Ascending aorta (tissue), 1 donor: ENCODE data around the gene IL23R.

GRCh38 chr1:66445334-66446118 lies 88.4 kb upstream of the SGIP1 start:
- PRO-cap, result no peak

GRCh38 chr1:66564129-66564431 lies 30.1 kb downstream of the SGIP1 start:
- PRO-cap, result no peak

DNA sequence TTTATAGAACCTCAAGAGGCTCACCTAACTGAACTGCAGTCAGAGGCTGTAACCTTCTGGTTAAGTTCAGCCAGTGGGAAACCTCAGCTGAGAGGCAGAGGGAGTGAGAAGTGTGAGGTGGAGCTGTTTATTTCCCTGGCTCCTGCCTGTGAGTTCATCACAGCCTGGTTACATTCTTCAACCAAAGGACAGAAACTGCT lies 22.1 kb downstream of the DYNLT5 start:
- PRO-cap, result no peak

GRCh38 chr1:66840993-66841333 lies 39.9 kb upstream of the INSL5 start:
- PRO-cap, result no peak

DNA sequence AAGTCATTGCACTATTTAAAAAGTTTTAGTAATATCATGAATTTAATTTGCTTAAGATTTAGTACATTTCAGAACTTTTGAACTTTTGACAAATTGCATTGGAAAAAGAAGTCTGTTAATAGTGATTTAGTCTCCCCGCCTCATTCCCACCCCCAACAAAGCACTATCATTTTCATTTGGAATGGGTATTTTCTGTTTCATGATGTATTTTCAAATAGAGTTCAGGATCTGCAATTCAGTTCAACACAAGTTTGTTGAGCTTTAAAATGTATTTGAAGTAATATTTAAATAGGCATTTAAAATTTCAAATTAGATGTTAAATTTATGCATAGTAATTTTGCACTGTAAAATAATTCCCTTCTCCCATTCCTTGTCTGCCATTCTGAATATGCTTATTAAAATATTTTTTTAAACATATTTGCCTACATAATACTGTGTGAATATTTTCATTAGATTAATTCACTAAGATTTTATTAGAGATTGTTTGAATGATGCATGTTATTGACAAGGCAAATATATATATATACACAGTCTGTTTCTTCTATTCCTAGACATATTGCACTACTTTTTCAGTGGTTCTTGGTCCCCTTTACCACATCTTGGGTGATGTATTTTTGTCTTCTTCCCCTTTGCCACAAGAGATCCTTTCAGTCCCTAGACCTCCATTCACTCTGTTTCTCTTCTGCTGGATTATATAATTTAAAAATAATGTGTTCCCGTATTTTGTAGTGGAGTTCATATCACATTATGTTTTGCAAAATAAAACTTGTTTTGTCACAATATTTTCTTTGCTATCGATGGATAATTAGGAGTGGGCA lies 62.7 kb downstream of the MIER1 start:
- PRO-cap, result no peak

- PRO-cap, result no peak
These were observed at the start of gene IL23R for GRCh38 chr1:67166070-67166717. Gene IL23R (plus strand): TSS chr1:67166454.

GRCh38 chr1:67207219-67207717 lies 41.0 kb downstream of the IL23R start:
- PRO-cap, result no peak

DNA sequence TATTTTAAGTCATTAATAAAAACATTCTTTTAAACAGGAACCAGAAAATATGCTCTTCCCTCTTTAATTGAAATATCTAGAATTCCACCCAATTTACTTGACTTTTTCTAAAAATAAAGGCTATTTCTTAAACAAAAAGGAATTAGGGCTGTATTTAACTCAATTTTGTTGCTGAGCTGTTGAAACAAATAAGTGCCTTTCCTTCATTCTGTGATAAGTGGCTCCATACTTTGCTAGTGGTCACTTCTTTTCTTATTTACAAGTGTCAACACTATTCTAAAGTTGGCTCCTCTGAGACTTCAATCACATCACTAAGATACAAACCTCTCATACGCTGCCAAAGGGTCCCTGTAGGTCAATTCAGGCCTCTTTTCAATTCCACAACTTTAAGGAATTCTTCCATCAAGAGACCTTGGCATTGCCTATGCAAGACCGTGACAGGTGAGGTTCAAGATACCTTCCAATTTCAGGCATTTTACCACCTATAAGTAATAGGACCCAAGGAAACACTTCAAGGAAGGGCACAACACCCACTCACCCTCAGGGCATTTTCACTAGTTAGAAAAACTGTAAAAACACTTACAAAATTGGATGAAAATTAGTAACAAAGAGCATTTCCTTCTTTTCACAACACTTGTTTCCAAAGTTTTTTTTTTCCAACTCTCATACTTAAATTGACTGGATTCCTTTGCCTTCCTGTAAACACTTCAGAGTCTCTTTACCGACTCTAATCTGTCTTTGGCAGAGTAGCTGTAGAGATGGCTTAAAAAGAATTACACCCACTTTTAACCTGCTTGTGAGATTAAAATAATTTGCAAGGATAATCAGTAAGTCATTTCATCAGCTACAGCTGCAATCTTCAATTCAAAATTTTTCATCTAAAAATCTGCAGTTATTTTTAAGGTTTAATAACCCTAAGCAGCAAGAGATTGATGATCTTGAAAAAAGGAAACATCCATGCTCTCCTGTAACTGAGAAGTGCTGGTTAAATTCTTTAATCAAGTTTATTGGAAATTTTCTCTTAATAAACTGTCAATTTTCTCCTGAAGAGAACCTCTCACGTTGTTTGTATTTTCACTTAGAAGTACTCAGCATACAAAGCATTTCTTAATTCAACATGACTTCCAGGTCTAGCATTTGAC lies 24.5 kb downstream of the SERBP1 start:
- PRO-cap, result no peak

DNA sequence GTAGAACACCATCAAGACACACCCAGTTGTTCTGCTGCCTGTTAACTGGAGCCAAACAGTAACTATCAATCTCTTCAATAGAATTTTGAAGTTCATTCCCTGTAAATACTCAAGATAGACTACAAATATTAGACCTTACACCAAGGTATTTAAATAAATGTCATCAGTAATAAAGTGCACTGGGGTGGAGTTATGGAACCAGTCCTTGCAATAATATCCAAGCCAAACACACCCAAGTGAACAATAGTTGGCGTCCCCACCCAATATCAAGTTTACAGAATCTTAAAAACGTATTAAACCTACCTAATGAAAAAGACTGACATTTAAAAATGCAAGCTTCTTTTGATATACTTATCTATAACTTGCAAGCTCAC lies 2.8 kb downstream of the SERBP1 start:
- PRO-cap, result no peak

DNA sequence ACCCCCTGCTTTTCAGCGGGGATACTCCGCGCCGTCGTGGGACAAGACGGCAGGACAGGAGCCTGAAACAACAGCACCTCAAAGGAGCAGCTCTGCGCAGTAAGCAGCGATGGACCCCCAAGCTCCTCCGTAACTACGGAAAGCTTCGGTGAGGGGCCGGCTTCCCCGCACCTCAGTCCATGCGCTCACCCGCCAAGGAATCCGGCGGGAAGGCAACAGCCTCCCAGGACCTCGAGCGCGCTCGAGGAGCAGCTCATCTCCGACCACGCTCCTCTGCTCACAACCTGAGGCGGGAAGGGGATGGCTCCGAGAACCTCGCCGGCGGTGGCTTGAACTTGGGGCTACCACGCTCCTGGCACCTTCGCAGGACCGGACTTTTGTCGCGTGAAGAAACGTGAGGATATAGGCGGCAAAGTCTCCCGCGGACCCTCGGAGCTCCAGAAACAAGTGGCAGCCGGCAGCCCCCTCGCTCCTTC lies 692 bp downstream of the SERBP1 start:
- PRO-cap, result no peak

DNA sequence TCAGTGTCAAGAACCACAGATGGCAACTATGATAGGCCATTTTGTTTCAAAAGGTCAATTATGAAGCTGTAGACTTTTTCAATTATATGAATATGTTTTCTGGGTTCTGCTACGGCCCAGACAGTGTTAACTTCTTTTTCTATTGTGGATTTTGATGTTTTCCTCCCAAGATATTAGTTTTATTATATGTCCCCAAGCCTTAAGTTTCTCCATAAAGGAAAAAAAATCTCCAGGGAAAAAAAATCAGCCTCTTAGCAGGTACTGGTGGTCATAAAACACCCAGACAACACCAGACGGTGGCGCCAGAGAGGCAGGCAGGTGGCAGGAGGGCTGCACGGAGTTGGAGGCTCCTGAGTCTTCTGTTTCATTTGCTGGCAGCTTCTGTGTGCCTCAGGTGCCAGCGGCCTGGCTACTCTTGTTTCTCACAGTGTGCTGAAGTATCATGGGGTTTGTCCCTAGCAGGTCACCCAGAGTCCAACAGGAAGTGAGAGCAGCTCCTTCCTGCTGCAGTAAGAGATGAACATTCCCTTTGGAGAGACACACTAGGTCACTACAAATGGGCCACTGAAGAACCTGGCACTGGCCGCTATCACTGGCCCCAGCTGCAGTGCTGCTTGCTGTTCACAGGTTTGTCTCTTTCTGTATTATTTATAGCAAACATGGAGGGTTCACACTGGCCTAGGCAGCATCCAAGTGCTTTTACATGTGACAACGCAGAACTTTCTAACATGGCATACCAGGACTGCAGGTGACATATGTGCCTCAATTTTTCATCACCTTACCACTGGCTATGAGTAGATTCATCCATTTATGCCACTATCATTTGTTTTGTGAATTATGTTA lies 123.2 kb upstream of the GADD45A start:
- PRO-cap, result no peak

DNA sequence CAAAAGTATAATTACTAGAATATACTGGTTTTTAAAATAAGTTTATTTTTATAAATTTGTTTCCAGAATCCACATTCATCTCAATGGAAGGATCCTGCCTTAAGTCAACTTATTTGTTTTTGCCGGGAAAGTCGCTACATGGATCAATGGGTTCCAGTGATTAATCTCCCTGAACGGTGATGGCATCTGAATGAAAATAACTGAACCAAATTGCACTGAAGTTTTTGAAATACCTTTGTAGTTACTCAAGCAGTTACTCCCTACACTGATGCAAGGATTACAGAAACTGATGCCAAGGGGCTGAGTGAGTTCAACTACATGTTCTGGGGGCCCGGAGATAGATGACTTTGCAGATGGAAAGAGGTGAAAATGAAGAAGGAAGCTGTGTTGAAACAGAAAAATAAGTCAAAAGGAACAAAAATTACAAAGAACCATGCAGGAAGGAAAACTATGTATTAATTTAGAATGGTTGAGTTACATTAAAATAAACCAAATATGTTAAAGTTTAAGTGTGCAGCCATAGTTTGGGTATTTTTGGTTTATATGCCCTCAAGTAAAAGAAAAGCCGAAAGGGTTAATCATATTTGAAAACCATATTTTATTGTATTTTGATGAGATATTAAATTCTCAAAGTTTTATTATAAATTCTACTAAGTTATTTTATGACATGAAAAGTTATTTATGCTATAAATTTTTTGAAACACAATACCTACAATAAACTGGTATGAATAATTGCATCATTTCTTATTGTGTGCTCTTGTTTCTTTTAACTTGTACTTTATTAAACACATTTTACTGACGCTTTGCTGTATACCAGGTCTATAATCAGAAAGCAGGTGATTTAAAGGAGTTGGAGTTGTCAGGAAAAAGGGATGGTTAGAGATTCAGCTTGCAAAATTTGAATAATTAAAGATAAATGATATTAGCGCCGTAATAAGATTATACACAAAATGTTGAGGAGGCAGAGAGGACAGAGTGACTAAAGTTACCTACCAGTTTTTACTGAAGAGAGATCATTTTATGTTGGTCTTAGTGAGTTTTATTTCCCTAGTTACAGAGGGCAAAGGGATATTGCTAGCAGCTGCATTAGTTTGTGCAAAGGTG lies 2.9 kb downstream of the GADD45A start:
- PRO-cap, result no peak

GRCh38 chr1:67717865-67718326 lies 32.9 kb downstream of the GADD45A start:
- PRO-cap, result no peak

- PRO-cap, result no peak
These were observed 34.6 kb downstream of the GADD45A start for GRCh38 chr1:67719140-67720367.

GRCh38 chr1:67749360-67750136 lies 64.5 kb downstream of the GADD45A start:
- PRO-cap, result unidirectional peak, minus-strand start at chr1:67749816; bidirectional peak, plus-strand start at chr1:67750196, minus-strand start at chr1:67749879

DNA sequence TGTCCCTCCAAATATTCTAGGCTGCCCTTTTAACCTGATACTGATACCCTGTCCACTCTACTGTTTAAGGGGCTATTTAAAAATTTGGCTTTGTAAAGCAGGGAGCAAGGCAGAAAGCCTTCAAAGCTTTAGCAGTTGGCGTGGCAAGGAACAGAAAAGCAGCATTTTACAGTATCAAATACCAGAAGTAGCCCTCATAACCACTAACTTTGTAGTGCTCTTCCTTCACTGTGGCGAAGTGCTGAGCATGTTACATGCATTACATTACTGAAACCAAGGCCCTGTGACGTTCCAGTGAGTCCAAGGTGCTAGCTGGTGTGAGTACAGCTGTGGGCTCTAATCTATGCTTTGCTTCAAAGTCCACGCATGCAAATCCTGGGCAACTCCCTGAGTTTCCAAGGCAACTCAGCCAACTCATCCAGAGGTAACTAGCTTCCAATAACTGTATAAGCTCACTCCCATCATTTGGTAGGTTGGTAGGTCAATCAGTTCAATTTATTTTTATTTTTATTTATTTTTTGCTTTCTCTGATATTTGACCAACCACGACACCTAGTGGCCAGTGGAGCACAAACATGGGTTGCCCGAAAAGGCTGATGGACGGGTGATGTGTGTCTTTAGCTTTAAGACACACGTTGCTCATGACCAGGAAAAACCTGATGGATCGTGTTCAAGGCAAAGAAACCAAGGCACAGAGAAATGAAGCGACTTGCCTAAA lies 73.2 kb downstream of the GNG12 start:
- PRO-cap, result unidirectional peak, minus-strand start at position 235 of the sequence

- PRO-cap, result unidirectional peak, plus-strand start at chr1:67815465; unidirectional peak, minus-strand start at chr1:67815537
These were observed 18.1 kb downstream of the GNG12 start for GRCh38 chr1:67815133-67815691.

GRCh38 chr1:68140819-68142154 lies 90.9 kb upstream of the DIRAS3 start:
- PRO-cap, result no peak

DNA sequence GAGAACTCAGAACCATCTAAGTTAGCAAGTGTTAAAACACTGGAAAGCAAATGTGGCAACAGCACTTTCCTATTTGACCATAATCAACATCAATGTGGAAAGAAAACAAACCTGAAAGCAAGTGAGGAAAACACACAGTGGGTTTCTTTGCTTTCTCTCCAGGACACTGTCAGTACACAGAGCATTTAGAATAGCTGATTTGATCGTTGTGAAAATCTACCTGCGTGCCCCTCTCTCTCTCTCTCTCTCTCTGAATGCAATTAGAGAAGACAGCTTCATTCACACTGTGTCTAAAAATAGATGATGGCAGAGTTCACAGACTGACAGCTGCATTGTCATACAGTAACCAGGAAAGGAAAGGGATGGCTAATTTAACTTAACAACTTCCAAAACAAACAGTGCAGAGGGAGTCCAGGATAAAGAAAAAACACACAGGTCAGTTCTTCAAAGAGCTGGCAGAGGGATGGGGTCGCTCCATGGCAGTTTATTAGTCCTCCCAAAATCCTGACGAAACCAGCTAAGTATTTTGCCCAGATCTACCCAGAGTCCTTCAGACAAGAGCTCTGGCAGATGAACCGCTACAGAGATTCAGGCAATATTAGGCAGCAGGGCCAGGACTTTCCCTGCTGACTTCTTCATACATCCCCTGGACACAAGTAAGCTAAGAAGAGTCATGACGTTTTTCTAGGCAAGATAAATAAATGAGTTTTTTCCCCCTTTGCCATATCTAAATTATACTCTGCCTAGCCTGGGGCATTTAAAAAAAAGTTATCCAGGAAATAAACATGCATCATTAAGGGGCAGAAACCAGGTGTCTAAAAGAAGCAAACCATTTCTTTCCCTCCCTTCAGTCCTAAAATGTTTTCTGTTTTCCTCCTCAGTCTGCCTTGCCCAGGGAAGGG lies 58.9 kb downstream of the WLS start:
- PRO-cap, result no peak

DNA sequence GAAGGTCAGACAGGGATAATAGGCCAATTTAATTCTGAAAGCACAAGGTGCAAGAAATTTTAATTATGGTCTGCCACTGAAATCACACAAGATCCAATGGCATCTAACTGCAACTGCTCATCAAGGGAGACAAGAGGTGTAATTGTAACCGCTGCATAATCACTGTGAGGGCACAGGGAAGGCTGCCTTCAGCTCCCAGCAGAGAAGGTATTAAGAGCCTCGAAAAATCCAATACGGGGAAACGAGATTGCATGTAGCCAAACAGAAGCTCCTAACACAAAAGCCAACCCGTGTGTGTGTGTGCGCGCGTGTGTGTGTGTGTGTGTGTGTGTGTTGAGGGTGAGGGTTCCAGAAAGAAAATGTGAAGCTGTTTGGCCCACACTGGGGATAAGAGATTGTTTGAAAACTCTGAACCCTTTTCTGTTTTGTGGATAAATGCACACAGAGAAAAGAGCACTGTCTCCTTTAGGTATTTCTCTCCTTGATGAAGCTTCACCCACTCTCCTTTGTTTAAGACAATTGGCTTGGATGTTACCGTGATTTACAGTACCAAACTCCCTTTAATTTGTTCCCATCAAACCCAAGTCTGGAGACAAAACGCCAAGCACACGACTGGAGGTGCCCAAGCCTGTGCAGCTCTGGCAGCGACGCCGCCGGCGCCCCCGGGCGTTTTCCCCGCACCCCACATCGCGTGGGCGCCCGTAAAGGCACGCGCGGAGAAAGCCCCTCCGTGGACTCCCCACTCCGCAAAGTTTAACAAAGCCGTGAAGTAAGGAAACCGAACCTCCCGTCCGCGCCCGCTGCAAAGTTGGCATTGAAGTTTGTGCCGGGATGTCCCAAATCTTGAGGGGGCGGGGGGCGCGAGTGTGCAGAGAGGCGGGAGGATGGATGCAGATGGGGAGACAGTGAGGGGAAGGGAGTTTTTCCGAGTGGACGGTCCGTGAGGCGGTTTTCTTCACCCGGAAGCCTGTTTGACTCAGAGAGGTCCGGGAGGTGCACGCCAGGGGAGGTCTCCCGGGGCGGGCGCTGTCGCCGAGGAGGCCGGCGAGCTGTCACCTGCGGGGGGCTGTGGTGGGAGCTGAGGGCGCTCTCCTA lies 1.7 kb downstream of the WLS start:
- PRO-cap, result no peak